Neutrophil (primary cell): ENCODE results near the gene CD300LG.

DNA sequence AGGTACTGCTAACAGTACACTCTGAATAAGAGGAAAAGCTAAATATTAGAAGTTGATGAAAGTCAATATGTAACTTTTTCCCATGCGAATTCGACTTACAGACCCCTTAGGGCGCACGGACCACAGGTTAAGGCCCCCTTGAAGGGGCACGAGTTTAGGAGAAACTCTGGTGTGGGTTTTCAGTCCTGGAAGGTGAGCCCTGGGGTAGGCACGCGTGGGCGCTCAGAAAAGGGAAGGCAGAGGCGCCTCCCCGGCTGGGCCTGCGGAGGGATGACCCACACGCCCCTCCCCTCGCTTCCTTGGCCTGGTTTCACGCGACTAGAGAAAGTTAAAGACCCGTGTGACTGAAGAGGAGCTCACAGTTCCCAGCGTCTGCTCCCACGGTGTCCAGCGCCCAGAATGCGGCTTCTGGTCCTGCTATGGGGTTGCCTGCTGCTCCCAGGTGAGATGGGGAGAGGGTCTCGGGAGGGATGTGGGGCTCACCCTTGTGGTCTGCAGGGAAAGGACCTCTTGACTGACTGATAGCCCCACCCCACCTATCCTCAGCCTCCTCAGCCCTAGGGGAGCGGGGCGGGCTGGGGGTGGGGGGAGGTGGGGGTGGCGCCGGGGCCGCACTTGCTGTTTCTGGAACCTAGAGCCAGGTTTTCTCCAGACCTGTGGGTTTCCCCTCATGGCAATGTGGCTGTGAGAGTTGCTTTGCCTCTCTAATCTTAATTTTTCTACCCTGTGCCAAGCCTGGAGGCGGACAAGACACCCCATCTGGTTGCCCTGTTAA is at the start of gene CD300LG:
CD300LG (plus strand) TSS at position 359 of the 775 bp plus-strand sequence.
- PRO-cap: no peak

GRCh38 chr17:44029491-44030621 is 15.1 kb upstream of the TMEM101 start:
- PRO-cap: no peak

GRCh38 chr17:44086770-44087426 is 16.4 kb downstream of the G6PC3 start:
- PRO-cap: no peak

DNA sequence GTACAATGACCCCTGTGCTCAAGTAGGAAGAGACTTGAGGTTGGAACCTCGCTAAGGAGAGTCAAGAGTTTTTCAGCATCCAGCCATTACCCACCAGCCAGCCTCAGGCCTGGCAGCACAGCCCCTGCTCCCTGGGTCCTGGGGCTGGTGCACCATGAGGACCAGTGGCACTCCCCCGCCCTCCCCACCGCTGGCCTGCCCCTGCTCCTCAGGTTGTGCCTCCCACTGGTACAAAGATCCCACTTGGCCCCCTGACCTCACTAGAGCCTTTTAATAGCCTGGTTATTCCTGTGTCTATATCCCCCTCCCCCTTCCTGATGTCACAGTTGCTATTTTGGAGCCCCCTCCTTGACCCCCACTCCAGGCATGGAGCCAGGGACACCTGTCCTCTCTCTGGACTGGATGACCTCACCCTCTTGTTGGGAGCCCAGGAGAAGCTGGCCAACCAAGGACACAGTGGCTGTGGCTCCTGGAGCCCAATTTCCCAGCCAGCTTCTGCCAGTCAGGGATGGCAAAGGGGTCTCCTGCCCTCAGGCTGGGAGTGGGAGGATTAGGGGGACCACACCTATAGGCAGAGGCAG is 11.2 kb downstream of the HDAC5 start:
- PRO-cap: no peak

- PRO-cap: no peak
Observed at GRCh38 chr17:44113010-44113381, 10.4 kb downstream of the HDAC5 start.

- PRO-cap: bidirectional peak, plus-strand start at chr17:44200391, minus-strand start at chr17:44200085
Observed at GRCh38 chr17:44200241-44201225, 849 bp upstream of the ATXN7L3 start.

DNA sequence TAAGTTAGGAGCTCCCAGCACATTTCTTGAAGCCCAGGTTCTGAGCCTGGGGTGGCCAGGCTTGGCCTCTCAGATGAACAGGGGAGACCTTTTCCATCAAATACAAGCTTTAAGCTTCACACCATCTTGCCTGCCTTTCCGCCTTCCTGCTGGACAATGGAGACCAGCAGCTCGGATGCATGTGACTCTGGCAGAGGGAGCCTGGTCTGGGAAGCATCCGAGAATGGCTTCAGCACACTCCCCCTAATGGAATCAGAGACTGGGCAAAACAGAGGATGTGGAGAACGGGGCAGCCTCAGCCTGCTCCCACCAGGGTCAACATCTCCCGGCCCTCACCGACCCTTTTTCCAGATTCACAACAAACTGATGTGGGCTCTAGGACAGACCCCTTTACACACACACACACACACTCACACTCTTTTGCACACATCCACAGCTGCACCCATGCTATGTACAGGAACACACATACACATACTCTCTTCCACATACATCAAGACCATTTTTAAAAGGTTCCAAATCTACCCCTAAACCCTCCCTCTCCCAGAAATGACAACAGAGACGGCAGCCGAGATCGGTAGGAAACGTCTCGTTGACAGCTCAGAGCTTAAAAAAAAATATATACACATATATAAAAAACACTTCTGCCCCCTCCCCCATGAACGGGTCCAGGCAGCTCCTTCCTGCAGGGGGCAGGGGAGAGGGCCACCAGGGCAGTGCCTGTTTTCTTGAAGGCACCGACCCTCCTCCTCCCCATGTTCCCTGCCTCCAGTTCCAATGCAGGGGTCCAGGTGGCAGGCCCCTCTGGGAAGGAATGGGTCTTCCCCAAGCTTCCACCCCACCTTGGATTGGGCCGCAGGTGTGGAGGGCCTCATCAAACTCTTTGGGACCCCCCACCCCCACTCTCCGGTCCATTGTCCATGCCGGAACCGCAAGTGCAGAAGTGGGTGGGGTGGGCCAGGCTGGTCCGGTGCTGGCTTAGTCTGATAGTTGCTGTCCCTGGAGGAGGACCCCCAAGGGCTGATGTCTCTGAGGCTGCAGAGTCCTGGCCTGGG is 6.7 kb upstream of the ATXN7L3 start:
- PRO-cap: no peak

DNA sequence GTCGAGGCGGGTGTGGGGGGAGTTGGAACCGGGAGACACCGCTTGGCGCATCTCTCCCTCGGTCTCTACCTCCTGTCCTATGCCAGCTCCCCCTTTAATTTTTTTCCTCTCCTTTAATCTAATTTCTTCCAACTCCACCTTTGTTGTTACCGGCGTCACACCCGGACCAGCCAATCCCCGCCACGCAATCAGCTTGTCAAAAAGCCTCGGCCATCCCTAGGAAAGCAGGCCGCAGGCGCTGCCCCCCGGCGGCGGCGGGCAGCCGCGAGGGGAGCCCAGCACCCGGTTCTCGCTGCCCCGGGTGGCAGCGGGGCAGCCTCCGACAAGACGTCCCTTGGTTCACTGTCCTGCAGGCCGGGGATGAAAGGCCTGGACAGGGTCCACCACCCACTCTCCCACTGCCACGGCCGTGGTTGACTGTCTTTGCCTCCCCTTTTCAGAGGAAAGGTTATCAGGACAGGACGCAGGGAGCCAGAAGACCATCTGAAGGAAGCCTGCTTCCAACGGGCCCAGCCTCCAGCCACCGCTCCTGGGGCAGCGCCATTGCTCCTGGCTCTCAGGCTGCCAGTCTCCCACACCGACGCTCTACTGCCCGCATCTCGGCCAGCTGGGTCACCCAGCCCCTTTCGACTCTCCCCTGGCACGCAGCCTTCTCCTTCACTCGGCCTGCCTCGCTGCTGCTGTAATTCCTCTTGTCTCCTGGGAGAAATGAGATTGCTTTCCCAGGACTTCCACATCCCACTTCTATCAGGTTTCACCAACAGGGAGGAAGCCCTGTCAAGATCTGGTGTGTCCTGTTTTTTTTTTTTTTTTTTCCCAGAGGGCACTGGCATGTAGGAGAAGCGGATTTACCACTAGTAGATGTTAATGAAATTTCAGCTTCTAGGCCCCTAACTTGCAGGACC is 2.8 kb upstream of the UBTF start:
- PRO-cap: no peak

DNA sequence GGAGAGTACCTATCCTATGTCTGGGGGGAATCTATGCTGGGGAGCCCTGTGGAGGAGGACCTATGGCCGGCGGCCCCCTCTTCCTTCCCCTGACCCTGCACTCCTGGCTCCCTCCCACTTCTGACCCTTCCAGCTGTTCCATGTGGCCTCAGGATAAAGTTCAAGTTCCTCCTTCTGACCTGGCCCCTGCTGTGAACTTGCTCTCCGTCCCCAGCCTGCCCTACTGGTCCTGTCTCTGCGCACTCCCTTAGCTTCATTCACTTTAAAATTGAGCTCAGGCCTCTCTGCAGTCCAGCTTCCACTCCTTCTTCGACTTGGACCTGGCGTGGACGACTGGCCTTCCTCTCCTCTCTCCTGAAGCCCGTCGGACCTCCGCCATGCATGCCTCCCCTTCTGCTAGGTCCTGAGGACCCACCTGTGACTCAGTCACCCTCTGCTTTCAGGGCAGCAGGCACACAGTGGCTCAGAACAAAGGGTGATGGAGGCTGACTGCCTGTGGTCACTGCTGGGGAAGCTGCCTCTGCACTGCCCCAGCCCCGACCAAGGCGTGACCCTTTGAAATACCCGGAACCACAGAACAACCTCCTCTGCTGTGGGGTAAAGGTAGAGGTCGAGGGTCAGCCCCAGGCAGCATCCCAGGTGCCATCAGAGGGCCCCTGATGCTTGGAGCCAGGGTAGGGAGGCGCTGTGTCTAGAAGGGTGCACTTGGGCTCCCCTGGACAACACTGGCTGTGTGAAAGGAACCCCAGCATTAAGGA is 12.3 kb upstream of the SLC4A1 start:
- PRO-cap: no peak

DNA sequence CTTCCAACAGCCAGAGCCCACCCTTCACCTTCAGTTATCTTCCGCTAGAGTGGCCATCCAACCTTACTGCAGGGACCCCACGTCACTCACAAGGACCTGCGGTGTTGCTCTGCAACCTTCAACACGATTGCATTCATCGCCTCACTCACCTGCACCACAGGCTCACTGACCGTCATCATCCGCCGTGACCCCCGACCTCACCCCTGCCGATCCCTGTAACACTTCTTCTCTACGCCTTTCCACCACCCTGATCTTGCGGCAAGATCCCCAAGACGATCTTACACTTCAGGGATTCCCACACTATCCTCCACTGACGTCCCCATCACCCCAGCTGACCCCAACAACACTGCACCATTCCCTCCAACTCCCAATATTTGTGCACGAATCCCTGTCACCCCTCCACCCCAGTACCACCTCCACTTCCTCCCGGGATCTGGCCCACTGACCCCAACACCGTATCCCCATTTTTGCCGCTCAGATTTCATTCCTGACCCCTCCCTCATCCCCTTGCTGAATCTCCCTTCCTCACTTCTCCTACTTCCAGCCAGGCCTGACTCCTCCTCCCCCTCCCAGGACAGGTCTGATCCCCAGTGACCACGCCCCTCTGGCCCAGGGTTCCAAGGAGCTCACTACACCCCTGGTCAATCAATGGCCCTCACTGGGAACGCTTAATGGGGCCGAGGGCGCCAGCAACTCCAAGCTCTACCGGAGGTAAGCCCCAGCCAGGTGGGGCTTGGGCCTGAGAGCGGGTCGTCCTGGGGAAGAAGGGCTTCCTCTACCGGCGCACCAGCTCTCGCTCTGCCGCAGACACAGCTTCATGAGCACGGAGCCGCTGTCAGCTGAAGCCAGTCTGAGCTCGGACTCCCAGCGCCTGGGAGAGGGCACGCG is 7.7 kb downstream of the RUNDC3A start:
- PRO-cap: no peak

DNA sequence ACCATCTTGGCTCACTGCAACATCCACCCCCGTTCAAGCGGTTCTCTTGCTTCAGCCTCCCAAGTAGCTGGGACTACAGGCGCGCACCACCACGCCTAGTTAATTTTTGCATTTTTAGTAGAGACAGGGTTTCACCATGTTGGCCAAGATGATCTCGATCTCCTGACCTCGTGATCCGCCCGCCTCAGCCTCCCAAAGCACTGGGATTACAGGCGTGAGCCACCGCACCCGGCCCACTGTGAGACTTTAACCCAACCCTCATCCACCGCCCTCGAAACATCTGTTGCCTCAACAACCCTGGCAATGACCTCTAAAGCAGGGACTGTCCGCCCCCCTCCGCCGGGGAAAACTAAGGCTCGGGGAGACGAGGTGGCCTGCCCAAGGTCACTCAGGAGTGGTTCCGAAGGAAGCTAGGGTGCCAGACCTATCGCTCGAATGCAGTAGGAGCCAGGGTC is 890 bp downstream of the SLC25A39 start:
- PRO-cap: no peak

GRCh38 chr17:44384532-44385975 is 4.4 kb downstream of the ITGA2B start:
- PRO-cap: no peak

- PRO-cap: no peak
Observed at GRCh38 chr17:44466543-44467073, 36.6 kb downstream of the GPATCH8 start.

GRCh38 chr17:44511224-44511702 is 8.1 kb upstream of the GPATCH8 start:
- PRO-cap: no peak

DNA sequence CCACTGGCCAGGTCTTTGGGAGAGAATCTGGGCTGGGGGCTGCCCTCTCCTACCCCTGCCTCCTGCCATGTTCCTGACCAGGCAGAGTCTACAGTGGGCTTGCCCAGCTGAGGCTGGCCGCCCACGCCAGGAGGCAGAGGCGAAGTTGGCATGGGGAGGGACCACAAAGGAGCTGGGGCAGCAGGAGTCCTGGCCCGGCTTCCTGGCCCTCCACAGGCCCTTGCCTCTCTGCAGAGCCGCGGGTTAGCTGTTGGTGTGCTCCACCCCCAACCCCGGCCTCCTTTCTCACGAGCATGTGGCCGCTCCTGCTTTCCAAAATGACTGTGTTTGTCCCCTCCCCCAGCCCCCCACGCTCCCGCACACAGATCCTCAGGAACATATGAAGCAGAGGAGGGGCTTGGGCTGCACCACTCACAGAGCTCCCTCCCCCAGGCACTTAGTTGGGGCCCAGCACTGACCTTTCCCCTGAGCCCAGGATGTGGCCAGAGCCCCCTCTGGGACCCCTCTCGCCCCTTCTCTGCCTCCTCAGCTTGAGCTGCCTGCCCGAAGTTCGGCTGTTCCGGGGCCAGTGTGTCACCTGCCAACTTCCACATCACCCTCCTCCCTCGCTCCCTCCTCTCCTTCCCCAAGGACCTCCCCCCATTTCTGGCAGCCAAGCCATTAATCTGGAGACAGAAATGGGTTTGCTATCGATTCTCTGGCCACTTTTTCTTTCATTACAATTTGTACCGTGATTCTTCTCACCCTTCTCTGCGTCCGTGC is 9.1 kb upstream of the ADAM11 start:
- PRO-cap: no peak

- PRO-cap: no peak
Observed at GRCh38 chr17:44850704-44851592, 3.3 kb downstream of the HIGD1B start.

GRCh38 chr17:44858973-44859850 is 11.5 kb downstream of the HIGD1B start:
- PRO-cap: no peak

DNA sequence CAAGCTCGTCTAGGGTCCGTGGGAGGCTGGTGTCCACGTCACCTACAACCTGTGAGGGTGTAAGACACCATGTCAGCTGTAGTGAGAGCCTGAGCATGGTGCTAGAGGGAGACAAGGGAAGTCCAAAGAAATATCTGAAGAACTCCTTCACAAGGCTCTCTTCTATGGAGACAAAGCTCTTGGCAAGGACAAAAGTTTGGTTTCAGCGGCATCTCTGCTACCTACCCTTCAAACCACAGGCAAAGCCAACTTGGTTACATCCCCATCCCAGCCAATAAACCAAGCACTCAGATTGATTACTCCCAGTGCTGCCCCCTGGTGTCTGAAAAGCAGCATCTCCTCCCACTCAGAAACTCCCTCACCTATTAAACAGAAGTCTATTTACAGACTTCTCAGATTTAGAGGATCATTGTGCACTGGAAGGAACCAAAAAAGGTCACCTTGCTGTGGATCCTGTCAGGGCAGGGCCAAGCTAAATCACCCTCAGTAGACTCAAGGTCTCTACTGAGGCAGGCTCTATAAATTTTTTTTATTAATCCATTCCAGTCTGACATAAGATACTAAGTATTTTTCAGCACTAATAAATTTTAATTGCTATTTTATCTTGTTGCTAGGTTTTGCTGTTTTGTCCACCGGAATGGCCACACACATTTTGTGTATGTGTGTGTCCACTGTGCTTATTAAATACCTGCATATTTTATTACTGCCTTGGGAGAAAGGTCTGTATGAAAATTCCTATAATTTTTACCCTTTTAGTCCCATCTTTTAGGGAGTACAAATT is 17.5 kb downstream of the HIGD1B start:
- PRO-cap: no peak

DNA sequence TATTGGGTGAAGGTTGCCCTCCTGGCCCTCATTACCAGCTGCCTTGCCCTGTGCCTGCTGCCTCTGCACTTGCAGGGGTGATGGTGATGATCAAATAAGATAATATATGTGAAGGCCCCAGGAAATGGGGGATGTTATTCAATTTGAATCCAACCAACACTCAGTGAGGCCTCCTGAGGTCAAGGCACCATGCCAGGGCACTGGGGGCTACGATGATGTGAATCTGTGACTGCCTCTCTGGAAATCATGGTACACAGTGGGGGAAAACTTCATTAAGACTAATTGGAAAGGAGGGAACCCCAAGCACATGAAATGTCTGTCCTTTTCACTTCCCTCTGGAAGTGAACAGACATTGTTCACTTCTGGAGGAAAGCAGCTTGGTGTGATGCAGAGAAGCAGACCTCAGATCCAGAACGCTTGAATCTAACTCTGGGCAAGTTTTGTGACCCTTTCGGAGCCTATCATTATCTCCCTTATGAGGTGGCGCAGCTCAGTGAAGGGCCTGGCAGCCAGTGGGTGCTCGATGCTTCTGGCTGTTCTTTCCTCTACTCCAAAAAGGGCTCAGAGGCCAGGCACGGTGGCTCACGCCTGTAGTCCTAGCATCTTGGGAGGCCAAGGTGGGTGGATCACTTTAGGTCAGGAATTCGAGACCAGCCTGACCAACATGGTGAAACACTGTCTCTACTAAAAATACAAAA is 8.0 kb upstream of the GFAP start:
- PRO-cap: no peak

DNA sequence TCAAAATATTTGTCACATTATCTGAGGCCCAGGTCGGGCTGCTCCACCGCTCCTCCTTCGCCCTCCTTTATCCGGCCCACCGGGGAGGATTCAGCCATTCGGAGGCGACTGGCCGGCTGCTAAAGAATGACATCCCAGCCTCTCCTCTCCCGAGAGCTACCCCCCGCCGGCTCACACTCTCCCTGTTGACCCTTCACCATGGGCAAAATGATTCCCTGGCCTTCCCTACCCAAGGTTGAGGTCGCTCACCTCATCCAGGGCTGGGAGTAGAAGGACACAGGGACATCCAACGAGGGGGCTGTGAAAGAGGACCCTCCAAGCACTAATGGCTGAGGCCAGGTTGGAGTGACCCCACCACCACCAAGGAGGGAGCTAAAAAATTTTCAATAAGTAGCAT is 1.4 kb upstream of the C1QL1 start:
- PRO-cap: no peak